Mononuclear cell (primary cell): ENCODE measurements around the gene OARD1.

- RRBS = 94% methylated on average over 3 of the region's 8 CpGs
Measured at GRCh38 chr6:39279443-39280019, 34.7 kb downstream of the KCNK17 start.

DNA sequence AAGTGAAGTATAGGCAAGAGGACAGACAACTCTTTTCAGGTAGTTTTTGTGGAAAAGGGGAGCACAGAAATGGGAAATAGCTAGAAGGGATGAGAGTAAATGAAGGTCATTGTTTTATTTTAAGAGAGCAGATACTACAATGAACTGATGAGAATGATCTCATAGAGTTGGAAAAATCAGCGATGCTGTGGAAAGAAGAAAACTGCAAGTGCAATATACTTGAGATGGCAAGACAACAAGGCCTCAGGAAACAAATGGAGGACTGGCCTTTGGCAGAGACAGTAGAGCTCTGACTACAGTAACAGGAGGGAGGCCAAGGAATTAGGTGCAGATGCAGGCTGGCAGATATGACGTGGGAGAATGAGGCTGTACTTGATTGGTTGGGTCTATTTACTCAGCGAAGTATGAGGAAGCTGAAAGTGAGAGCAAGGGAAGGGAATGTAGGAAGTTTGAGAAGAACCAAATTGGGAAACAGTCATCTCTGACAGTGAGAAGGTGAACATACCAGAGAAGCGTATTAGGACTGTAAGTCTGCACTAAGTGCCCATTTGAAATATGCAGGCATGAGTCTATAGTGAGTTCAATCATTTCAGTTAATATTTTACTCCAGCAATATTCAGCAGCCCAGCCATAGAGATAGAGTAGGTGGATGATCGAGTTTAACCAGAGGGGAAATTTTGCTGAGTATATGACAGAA lies 40.0 kb downstream of the KIF6 start:
- RRBS = no CpG with 5 or more reads among the region's 5 CpGs

DNA sequence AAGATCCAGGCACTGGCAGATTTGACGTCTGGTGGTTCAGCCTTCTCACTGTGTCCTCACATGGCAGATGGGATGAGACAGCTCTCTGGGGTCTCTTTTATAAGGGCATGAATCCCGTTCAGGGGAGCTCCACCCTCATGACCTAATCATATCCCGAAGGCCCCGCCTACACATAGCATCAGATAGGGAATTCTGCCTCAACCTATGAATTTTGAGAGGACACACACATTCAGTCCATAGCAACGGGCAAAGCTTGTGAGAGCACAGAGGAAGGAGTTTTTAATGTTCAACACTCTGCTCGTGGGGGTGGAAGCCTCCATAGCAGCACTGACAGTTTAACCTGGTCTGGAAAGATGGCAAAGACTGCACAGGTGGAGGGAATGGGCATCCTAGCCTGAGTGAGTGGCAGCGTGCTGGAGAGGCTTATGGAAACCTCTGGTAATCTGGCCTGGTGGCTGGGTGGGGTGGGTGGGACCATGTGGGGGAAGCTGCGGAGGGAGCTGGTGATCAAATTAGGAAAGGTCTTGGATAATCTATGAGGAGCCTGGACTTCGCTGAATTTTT lies 27.6 kb downstream of the DAAM2 start:
- RRBS = no CpG with 5 or more reads among the region's 9 CpGs

DNA sequence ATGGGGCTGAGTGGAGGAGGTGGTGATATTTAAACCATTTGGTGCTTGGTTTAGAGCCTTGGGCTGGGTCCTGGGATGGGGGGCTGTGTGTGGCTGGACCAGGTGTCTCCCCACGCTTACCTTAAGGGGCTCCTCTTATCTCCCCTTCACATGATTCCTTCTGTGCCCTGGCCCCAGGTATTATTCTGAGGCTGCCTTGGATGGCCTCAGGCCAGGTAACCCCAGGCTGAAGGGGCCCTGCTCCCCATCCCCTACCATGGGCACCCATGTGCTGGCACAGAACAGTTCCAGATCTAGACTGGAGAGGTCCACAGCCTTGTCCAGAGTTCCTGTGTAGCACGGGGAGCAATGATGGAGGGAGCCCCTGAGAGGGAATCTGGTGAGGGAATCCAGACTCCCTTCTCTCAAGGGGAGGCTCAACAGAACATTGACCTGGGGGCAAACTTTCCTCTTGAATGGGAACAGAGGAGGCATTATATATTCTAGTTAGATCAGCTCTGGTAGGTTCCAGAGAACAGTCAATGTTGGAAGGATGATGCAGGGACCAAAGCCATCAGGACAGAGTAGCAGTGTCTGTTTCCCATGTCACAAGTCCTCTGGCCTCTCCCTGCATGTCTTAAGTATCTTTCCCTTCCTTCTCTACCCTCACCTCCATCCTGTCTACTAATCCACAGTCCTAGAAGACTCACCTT lies 32.0 kb downstream of the MOCS1 start:
- RRBS = no CpG with 5 or more reads among the region's 2 CpGs

- RRBS = no CpG with 5 or more reads among the region's 15 CpGs
Measured at GRCh38 chr6:40477621-40478370, 109.4 kb downstream of the LRFN2 start.

DNA sequence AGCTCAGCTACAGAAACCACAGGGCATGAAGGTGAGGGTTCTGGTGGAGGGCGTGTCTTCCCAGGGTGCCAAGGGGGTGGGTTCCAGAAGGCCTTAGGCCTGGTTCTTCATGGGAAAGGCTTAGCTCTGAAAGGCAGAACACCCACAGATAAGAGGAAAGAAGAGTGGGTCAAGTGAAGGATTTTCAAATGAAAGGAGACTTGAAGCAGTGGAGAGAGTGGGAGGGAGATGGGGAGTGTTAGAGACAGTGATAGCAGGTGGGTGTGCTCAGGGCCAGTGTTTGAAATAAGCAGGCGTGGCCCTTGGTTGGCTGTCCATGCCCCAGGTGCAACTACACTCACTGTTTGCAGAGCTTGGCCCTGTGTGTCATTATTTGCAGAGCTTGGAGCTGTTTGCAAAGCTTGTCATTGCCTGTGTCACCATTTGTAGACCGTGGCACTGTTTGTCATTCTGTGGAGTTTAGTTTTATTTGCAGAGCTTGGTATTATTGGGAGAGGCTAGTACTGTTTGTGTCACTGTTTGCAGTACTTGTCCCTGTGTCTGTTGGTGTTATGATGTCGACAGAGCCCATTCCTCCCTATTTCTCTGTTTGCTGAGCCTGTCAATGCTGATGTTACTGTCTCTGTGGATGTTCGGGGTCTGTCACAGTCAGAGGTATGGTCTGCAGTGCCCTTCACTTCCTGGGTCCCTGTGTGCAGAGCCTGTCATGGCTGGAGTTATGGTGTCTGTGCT lies 127.6 kb upstream of the LRFN2 start:
- RRBS = no CpG with 5 or more reads among the region's 5 CpGs

DNA sequence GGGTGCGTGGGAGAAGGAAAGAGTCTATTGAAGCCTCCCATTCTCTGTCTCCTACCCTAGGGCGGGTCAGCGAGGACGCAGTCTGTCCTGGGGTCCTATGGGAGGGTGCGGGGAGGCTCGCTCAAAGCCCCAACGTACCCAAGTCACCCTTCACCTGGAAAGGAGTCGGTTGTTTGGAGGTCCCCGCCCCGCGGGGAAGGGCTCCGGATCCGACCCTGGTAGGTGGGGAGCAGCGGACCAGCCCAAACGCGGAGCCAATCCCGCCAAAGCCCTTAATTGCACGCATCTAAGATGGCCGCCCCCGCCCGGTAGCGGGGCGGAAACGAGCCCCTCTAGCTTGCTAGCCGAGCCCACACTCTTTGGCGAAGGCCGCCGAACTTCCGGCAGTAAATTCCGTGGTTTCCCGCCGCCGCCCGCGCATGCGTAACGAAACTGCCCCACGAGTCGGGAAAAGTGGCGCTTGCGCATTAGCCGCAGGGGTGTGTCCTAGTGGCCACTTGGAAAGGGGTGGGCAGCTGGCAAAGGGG lies at the start of gene OARD1:
TSS of gene OARD1 (minus strand) at position 176 of the 527 bp plus-strand sequence.
- RRBS = 2% methylated on average over 14 of the region's 42 CpGs

- RRBS = no CpG with 5 or more reads among the region's 4 CpGs
Measured at GRCh38 chr6:41074789-41075092, 2.0 kb downstream of the NFYA start.

DNA sequence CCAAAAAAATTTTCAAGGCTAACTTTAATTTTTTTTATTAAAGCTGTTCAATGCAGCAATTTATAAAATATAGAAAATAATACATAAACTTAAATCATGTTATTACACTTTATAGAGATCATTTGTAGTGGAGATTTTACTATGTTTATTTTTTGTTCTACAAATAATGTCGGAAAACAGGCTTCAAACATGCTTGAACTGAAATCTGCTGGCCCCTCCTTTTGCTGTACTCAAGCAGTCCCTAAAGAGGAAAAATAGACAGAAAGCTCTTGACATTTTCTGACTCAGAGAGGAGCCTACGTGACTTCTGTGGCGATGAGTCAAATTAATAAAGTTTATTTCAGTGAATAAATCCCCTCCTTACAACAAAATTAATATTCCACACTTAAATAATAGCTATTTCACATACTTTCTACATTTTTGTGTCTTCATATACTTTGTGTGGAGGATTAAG lies 1.5 kb upstream of the TREM1 start:
- RRBS = no CpG with 5 or more reads among the region's 3 CpGs

- RRBS = no CpG with 5 or more reads among the region's 7 CpGs
Measured at GRCh38 chr6:41524669-41525262, 21.4 kb upstream of the FOXP4 start.

DNA sequence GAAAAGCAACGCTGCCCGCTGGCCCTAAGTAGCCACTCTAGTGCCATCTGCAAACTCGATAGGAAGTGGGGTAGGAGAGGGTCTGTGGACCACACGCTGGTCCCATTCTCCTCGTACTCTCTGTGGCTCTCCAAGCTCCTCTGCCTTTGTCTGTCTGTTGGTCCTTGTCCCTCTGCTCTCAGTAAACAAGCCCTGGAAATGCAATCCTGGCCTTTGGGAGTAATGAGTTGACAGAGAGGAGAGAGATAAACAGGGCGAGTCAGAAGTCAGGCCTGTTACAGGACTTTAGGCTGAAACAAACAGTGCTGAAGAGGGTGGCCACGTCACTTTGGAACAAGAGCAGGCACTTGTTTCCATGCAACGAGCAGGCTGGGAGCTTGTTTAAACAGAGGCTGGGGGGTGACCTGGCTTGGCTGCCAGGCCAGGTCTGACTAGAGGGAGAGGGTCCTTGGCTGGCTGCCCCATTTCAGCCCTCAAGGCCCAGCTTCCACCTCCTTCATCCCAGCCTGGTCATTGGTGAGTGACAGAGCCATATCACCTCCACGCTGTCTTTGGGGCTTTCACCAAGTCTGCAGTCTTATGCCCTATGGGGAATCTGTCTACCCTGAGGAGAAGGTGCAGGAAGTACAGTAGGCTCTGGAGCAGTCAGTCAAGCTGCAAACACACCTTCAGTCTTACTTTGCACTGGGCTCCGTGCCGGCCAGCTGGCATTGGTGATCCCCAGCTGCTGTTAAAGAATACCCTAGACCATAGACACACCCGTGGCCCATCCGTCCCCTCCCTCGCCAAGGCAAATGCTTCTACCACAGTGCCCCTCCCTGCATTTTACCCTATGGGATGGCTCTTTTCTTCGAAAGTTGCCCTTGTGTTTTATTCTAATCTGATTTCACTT lies 22.6 kb downstream of the FOXP4 start:
- RRBS = no CpG with 5 or more reads among the region's 15 CpGs

DNA sequence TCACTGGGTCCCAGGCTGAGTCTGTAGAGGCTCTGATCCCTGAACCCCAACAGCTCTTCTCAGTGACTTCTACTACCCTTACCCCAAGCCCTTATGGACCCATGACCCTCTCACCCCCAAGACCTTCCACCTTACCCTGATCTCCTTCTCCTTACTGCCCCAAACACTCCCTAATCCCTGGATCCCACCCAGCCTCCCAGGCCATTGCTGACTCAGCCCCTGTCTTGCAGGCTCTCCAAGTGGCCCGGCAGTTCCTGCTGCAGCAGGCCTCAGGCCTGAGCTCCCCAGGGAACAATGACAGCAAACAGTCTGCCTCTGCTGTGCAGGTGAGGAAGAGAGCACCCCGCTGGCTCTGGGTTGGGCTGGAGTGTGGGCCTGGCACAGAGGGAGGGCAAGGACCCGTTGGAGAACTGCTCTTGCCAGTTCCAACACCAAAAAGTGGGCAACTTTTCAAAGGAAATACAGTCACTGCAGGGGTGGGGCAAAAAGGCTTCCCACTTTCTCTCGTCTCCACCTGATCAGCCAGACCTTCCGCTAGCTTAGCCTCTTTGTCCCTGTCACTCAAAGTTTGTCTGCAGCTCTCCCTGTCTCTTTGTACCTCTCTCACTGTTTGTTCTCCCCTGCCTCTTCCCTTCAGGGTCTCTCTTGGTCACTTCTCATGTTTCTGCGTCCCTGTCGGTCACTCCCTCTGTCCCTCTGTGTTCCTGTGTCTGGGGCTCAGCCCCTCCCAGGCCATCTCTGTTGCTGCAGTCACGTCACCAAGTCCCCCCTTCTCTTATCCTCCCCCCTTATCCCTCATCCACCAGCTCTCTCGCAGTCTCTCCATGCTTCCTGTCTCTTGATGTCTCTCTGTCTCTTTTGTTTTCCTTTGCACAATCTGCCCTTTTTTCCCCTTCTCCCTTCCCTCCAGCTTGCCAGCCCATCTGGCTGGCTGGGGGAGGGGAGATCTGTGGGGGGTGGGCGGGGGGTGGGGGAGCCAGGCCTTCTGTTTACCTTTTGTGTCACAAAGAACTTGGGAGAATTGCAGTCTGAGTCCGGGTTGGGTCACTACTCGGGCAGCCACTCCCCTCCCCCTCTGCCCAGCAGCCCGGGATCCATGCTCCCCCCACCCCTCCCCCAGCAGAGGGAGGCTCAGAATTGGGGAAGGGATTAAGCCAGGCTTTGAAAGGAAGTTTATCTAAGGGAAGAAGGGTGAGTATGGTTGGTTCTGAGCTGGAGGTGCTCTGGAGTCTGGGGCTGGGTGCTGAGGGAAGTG lies 32.0 kb downstream of the FOXP4 start:
- RRBS = 46% methylated on average over 3 of the region's 13 CpGs

- RRBS = no CpG with 5 or more reads among the region's 26 CpGs
Measured at GRCh38 chr6:41594056-41595357, 43.8 kb upstream of the MDFI start.

DNA sequence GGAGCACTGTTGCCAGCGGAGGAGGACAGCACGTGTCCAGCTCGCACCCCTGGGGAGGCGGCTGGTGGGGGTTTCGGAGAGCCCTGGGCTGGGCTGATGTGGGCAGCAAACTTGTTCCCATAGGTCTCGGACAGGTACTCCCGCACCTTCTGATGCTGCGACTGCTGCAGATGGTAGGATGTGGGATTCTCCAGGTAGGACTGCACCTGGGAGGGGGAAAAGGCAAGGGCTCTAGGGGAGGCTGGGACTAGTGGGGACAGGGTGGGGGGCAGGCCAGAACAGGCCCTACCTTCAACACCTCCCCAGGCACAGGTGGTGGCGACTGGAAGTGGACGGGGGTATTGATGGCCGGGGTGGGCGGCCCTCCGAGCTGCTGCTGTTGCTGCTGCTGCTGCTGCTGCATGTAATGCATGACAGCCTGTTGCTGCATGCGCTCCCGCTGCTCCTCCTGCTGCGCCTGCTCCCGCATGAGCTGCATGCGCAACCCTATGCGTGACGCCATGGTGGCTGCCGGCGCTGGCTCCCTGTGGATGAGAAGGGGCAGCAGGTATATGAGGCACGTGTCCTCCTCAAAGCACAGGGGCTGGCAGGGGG lies 44.6 kb downstream of the TFEB start:
- RRBS = no CpG with 5 or more reads among the region's 23 CpGs

DNA sequence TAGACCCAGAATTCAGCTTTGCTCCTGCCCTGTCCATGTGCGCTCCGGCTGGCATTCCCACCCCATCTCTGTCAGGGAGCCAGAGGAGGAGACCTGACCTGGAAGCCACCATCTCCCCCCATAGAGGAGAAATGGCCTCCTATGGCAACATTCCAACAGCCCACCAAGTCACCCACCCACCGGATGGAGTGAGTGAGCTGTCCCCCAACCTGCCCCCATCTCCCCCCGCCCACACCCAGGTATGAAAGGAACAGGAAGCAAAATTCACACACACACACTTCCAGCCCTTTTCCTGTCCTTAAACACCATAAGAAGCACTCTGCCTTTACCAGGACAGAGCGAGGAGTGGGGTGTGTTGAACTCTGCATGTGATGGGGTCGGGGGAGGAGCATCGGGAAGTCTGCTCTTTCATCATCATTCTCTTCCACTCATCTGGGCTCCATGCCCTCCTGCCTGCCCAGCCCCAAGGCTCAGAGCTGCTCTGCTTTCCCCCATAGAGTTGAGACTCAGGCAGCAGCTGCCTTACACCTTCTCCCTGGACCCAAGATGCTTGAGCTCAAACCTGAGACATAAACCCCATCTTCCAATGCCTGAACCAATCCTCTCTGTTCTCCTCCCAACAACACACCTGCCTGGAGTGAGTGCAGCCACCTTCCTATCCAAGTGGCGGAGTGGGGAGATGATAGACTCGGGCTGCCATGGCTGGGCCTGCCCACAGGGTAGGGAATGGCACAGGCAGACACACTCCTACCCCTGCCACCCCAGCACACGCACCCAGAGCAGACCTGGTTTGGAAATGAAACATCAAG lies 28.6 kb downstream of the TFEB start:
- RRBS = no CpG with 5 or more reads among the region's 10 CpGs

DNA sequence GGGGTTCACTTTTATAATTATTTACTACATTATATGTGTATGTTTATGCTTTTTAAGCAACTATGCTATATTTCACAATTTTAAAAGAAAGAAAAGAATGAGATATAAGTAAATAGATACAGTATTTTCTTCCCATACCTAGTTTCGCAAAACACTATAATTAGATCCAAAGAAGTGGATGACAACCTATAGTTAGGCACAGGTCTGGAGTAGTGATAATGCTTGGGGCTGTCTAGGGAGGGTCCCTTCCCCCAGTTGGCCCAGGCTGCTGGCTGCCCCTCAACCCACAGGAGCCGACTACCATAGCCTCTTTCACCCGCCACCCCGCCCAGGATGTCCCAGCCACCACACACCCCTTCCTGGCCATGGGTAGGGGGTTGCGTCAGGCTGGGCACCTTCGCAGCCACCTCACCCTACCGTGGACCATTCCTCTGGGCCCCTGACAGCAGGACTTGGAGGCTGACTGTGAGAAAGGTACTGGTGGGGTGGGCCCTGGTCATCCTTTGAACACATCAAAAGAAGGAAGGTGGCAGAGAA lies 8.6 kb downstream of the TFEB start:
- RRBS = no CpG with 5 or more reads among the region's 7 CpGs

- RRBS = no CpG with 5 or more reads among the region's 3 CpGs
Measured at GRCh38 chr6:41736076-41736452, 656 bp upstream of the TFEB start.

DNA sequence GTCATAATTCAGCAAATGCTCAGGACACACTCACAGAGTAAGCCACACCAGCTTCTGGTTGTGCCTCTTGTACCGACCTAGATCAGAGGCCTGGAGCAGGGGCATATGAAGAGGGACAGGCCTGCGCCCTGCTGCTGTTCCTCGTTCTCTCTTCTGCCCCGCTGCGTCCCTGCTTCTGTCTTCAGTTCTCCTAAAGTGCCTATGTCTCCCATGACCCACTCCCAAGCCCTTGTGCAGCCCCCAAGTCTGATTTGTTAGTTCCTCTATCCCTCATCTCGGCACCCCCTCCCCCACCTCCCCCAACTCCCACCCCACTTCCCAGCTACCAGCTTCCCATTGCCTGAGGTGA lies 1.0 kb upstream of the PGC start:
- RRBS = no CpG with 5 or more reads among the region's 6 CpGs